H7 (cell line): ENCODE measurements around a stretch of chr18.

DNA sequence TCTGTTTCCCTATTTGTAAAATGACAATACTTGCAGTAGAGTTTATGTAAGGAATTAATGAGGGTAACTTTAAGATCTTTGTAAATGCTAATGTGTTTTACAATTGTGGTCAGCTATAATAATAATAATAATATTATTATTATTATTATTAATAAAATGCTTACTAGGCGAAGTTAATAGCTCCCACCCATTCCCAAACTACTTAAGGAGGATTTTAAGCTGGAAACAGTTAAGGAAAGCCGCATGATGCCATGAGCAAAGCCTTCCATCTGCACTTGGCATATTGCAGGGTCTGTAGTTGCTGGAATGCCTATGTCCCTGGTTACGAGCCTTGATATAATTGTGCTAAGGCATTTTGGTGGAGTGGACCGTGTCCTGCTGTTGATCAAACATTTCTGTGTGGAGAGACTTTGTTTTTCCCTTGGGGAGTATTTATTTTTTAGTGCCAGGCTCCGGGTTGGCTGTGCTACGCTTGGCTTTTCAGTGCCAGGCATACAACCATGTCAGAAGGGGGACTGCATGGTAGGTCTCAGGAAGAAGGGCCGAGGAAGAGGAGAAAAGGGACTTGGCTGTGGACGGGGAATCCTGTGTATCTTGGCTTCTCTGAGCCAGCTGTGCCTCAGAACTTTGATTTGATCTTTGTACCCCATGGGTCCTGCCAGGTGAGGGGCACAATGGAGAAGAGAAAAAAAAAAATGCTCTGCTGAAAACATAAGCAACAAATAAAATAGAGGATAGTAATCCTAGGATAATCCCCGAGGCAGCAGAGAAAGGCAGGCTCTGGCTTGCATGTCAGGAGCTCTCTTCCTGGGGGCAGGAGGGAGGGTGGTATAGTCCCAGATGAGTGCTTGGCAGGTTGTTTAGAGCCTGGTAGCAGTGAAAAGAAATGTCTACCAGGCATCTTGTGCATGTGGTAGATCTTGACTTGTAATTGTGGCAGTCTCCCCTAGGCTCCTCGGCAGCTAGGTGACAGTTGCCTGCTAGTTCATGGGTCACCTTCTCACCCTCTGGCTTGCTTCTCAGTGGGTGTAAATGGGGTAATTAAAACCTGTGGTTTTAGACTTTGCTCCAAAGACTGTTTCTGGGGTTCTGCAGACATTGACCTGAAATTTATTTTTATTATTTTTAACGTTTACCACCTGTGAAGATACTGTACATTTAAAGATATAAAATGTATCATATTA is 232.9 kb downstream of the NEDD4L start:
- RAMPAGE, long total RNA = no peak

GRCh38 chr18:58285583-58285924 is 241.5 kb downstream of the NEDD4L start:
- RAMPAGE, long total RNA = no peak

DNA sequence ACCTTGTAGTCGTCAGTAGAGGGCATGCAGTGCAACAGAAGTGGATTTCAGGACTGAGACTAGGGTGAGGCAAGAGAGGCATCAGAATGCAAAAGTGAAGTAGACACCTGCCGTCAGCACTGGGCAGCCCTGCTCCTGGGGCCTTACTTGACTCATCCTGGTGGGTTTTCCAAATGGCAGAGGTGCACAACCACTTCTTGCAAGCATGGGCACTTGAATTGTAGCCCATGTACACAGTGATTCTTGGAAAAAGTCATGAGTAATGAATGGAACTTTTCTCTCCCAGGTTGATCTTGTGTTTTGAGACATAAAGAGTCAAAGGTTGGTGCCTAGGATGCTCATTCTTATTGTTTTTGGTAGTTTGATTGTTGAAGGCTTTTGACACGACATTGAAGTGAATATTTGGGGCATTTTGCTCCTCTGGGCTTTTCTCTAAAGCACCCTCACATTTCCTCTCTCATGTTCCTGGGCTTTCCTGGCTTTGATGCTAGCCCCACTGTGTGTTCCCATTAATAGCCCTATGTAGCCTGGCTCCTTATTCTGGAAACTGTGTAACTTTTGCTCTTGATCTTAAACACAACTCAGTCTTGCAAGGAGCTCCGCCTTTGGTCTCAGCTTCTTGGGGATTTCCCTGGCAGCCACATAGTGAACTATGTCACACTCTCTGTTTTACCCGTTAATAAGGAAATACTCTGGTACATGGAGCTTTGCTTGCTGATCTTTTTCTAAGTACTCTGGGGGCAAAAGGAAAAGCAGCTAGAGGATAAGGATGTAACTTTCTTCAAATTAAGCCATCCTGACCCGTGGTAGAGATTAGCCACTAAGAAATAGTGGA is 259.1 kb downstream of the NEDD4L start:
- RAMPAGE, long total RNA = no peak

- RAMPAGE, long total RNA = no peak
Observed at GRCh38 chr18:58310393-58311039, 266.5 kb downstream of the NEDD4L start.

DNA sequence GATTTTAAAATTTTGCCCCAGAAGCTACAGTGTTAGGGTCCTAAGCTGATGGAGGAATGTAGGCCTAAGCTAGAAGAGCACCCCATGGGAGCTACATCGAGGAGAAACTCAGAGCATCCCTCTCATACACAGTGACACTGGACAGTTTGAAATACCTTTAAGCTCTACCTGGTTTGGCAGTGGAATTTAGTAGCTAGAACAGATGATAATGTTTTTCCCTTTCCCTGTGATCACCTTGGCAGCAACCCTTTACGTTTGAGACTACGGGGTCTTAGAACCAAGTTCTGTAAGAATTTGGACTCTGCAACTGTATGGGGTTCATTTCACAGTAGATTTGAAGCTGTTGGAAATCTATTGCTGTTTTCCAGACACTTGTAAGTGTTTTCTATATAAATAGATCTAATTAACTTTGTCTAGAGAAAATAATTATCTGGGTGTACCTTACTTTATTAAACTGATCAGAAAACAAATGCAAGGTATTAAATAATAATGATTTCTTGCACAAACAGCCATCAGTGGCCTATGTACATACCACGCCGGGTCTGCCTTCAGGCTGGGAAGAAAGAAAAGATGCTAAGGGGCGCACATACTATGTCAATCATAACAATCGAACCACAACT is 288.3 kb downstream of the ALPK2 start:
- RAMPAGE, long total RNA = no peak

GRCh38 chr18:58438956-58439502 is 189.9 kb downstream of the ALPK2 start:
- RAMPAGE, long total RNA = no peak

DNA sequence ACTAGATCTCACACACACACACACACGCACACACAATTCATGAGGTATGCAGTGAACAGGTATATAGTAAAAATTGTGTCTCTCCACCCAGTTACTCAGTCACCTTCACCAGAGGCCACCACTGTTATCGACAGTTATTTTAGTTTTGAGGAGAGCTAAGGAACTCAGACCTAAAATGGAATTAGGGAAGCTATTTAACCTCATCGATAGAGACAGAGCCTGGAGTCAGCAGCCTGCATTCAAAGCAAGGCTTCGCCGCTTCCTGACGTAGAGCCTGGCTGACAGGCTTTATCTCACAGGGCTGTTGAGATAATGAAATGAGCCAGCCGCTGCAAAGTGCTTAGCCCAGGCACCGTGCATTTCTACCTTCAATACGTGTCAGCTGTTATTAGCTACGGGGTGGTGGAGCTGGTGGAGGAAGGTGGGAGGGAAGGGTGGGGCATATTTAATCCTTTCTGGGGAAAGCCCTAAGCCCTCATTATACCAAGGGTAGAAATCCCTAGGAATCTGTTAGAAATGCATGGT is 72.7 kb downstream of the ALPK2 start:
- RAMPAGE, long total RNA = no peak

- RAMPAGE, long total RNA = no peak
Observed at GRCh38 chr18:58615382-58616269, 13.3 kb downstream of the ALPK2 start.

DNA sequence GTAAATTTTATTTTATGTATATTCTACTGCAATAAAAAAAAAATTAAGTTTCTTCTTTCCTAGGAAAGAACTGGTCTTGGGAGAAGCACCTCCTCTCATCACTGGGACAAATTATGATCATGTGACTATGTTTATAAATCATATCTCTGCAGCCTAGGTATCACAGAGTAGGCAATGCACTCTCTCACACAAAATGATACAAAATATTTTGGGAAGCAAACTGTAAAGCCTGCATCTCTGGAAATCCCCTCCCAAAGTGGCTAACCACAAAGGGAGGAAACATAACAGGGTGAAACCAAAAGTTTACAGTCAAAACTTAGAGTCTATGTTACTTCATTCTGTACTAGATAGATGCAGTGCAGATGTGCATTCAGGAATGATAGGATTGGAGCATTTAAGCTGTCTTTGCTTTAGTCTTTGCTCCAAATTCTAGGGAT is 21.2 kb upstream of the ALPK2 start:
- RAMPAGE, long total RNA = no peak

GRCh38 chr18:58942352-58942963 is 77.8 kb downstream of the ZNF532 start:
- RAMPAGE, long total RNA = no peak

GRCh38 chr18:58974804-58975815 is 110.4 kb downstream of the ZNF532 start:
- RAMPAGE, long total RNA = no peak

DNA sequence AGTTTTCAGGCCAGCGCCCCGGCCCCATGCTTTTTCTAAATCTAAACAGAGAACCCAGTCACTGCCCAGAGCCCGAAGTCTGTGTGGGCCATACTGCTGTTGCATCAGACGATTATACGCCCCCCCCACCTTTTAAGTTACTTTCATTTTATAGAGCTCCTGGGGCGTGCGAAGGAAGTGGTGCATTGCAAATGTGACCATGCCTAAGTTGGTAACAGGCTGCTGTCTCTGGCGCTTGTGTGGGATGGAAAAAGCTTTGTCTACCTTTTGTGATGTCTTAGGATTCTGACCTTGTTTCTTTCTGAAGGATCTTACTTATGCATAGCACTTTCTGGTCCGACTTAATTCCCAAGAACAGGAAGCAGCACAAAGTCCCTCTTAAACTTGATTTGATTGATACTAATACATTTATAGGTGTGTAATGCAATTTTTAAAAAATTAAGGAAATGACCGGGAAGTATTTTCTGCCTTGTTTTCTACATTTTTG is 1.1 kb downstream of the PMAIP1 start:
- RAMPAGE, long total RNA = no peak

DNA sequence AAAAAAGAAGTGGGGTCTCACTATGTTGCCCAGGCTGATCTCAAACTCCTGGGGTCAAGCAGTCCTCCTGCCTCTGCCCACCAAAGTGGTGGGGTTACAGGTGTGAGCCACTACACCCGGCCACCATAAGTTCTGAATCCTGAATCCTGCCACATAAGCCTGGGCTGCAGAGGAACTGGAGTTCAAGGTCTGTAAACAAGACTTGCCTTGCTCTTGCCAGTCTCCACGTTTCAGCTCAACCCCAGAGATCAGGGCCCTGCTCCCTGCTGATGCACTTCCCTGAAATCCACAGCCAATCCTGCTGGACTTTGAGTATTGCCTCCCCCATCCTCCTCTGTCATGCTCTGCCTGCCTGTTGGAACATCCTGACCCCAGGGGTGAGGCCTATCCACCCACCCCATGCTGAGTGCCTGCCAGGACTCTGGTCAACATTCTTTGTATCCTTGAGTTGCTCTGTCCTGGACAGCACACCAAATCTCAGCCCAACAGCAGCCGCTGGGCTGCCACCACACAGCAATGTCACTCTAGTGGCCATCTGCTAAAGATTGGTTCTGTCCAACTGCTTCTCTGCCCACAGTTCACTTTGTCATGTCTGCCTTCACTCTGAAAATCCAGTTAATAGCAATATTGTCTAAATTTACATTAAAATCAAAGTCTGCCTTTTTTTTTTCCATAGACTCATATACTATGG is 243.8 kb downstream of the RNF152 start:
- RAMPAGE, long total RNA = no peak

DNA sequence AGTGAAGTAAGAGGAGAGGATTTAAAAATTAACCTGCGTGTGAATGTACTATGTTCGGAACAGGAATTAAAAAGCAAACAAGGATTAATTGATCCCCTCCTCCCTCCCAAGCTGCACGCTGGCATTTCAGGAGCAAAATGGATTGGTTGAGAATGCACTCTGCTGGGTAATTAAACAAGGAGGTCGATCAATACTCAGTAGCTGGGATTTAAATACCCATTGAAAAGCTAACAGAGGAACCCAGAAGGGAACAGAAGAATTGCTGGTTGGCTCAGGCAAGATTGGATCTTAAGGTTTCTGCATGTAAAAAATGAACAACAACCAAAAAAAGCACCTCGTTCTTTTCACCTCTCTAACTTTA is 157.0 kb downstream of the RNF152 start:
- RAMPAGE, long total RNA = no peak

- RAMPAGE, long total RNA = no peak
Observed at GRCh38 chr18:61864030-61864660, 28.7 kb downstream of the RNF152 start.

- RAMPAGE, long total RNA = no peak
Observed at GRCh38 chr18:61887738-61888320, 5.0 kb downstream of the RNF152 start.

DNA sequence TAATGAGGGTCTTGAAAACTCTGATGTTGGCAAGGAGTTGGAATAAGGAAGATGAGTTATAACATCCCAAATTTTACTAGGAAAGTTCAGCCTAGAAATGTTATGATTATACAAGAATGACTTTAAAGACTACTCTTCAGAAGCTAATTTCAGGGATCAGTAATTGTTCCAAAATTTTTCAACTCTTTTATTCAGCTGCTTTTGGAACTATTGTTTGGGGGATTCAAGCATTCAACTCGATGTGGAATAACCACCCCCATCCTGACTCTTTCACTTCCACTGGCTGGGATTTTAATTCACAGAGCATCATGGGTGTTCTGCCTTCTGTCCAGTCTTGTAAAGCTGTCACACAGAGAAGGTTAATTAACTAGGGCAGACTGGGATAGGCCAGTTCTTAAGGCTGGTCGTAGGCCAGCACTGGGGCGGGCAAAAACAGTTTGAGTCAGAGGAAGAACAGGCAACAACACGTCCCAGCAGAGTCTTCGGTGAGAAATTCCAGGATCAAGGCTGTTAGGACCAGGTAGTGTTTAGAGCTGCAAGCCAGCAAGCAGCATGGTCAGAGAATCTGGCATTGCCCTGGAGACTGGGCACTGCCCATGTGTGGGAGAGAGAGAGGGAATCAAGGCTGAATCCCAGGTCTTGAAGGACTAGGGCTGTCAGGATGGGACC is 3.9 kb upstream of the RNF152 start:
- RAMPAGE, long total RNA = no peak

GRCh38 chr18:62522082-62522898 is 535 bp upstream of the ZCCHC2 start:
- RAMPAGE, long total RNA = no peak

DNA sequence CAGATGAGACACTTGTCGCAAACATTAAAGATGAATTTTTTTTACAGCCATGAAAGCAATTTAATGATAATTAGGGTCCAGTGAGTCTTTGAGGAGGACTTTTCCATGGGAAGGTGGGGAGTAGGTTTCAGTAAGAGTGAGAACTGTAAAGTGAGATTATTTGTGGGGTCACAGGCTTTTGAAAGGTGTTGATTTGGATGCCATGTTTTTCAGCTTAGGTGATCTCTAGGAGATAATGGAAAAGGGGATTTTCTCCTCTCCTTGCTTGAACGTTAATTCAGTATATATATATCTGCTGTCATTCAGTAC is 2.4 kb downstream of the ZCCHC2 start:
- RAMPAGE, long total RNA = no peak

DNA sequence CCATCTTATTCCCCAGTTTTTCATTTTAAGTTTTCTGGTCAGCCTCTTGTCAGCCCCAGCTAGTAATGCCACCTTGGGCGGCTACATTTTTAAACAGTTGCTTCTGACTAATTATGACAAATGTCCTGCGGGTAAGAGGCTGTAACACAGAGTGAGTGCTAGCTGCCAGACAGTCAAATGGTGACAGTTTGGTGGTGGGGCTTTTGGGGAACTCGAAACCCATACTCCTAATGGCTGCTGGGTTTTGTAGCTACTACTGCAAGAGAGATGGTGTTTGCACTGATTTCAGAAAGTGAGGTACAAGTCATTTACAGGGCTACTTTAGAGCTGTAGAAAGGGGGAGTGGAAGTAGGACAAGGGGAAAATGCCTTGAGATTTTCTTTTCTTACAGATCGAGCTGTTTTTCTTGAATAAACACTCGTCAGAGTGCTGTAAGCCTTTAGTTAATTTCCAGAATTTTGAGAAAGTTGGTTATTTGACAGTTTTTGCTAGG is 48.3 kb downstream of the ZCCHC2 start:
- RAMPAGE, long total RNA = no peak